HTERT-HM (cell line): ENCODE data around the genes CCDC141, DUSP19 and NUP35.

GRCh38 chr2:178767833-178768592 is 39.2 kb downstream of the TTN start:
- RRBS, result no CpG with 5 or more reads among the region's 8 CpGs

- RRBS, result 33% methylated on average over 3 of the region's 22 CpGs
These were observed 31.3 kb downstream of the TTN start for GRCh38 chr2:178775506-178776768.

GRCh38 chr2:178804082-178804324 is 3.2 kb downstream of the TTN start:
- RRBS, result no CpG with 5 or more reads among the region's 2 CpGs

- RRBS, result no CpG with 5 or more reads among the region's 10 CpGs
These were observed 67.5 kb upstream of the TTN start for GRCh38 chr2:178874487-178875342.

- RRBS, result no CpG with 5 or more reads among the region's 16 CpGs
These were observed at the start of gene CCDC141 for GRCh38 chr2:179049001-179050406. CCDC141 (minus strand) TSS chr2:179050137.

GRCh38 chr2:179123658-179123975 is 73.7 kb upstream of the CCDC141 start:
- RRBS, result no CpG with 5 or more reads among the region's 3 CpGs

- RRBS, result no CpG with 5 or more reads among the region's 7 CpGs
These were observed 74.7 kb upstream of the CCDC141 start for GRCh38 chr2:179124290-179125291.

GRCh38 chr2:179263112-179263355 is 1.6 kb downstream of the SESTD1 start:
- RRBS, result no CpG with 5 or more reads among the region's 3 CpGs

DNA sequence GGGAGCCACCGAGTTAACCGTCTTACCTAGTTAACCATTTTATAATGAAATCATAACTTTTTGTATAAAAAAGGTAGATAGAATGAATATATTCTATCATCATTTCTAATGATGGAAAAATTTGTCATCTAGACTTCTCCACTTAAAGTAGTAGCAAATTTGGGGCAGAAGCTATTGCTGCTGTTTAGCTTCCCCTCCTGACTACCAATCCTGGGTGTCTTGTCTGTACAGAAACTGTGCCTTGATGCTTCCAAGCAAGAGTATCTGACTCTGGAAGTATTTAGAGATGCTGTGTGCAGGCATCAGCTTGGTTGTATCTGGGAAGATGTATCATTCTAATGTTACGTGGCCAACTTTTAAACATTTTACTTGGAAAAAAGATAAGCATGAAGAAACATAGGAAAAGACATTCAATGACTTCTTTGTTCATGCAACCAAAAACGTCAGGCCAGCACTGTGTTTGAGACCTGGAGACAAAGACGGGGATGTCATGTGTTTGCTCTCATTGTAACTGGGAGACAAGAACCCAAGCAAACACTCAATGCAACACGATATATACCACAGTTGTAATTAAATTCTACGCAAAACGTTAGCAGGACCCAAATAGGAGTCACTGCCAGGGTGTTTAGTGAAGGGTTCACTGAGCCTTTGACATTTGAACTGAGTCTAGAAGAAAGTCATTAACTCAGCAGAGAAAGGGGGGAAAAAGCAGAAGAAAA is 8.8 kb upstream of the SESTD1 start:
- RRBS, result no CpG with 5 or more reads among the region's 8 CpGs

DNA sequence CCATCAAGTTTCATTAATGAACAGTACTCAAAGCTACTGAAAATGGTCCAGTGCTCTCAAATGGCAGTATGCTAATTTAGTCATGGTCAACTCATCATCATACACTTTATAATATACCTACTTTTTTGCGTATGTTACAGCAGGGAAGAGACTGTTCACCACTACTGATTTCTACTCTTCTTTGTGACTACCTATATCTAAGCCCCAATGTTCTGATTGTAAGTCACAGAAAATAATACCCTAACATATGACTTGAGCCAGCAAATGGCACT is 267.2 kb downstream of the ZNF385B start:
- RRBS, result no CpG with 5 or more reads among the region's 1 CpG

- RRBS, result no CpG with 5 or more reads among the region's 3 CpGs
These were observed 232.2 kb upstream of the ITGA4 start for GRCh38 chr2:181224962-181225322.

- RRBS, result no CpG with 5 or more reads among the region's 4 CpGs
These were observed 62.1 kb upstream of the ITGA4 start for GRCh38 chr2:181395080-181395472.

- RRBS, result 2% methylated on average over 36 of the region's 105 CpGs
These were observed 3.7 kb upstream of the NEUROD1 start for GRCh38 chr2:181683484-181684887.

DNA sequence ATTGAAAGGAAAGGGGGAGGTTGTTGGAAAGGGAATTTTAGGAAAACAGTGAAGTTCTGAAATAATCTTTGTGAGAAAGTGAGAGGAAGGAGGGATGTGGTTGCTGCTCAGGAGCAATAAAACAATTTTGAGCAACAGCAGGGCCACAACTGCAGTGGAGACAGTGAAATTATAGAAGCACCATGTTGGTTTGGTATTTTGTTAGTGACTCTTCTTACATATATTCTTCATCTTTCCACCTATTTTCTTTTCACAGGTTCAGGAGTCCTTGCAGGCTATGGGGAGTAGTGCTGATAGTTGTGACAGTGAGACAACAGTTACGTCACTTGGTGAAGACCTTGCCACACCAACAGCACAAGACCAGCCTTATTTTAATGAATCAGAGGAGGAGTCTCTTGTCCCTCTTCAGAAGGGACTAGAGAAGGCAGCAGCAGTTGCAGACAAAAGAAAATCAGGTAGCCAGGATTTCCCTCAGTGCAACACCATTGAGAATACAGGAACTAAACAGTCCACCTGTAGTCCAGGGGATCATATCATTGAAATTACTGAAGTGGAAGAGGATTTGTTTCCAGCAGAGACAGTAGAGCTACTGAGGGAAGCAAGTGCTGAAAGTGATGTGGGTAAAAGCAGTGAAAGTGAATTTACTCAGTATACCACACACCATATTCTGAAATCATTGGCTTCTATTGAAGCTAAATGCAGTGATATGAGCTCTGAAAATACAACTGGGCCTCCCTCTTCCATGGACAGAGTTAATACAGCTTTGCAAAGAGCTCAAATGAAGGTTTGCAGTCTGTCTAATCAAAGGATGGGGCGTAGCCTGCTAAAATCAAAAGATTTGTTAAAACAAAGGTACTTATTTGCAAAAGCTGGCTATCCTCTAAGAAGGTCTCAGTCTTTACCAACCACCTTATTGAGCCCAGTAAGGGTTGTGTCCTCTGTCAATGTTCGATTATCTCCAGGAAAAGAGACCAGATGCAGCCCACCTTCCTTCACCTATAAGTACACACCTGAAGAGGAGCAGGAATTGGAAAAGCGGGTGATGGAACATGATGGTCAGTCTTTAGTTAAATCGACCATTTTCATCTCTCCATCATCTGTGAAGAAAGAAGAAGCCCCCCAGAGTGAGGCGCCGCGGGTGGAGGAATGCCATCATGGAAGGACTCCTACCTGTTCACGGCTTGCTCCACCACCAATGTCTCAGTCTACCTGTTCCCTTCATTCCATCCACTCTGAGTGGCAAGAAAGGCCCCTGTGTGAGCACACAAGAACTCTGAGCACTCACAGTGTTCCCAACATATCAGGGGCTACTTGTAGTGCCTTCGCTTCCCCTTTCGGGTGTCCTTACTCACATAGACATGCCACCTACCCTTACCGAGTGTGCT is 23.9 kb downstream of the ITPRID2 start:
- RRBS, result no CpG with 5 or more reads among the region's 12 CpGs

- RRBS, result no CpG with 5 or more reads among the region's 3 CpGs
These were observed 41.9 kb upstream of the PPP1R1C start for GRCh38 chr2:181943673-181944188.

- RRBS, result no CpG with 5 or more reads among the region's 1 CpG
These were observed 46.4 kb upstream of the FRZB start for GRCh38 chr2:182912825-182913233.

GRCh38 chr2:183078569-183079458 is at the start of gene DUSP19:
DUSP19 (plus strand) TSS chr2:183078747.
- RRBS, result no CpG with 5 or more reads among the region's 23 CpGs

- RRBS, result no CpG with 5 or more reads among the region's 5 CpGs
These were observed 10.8 kb downstream of the DUSP19 start for GRCh38 chr2:183089223-183089844.

DNA sequence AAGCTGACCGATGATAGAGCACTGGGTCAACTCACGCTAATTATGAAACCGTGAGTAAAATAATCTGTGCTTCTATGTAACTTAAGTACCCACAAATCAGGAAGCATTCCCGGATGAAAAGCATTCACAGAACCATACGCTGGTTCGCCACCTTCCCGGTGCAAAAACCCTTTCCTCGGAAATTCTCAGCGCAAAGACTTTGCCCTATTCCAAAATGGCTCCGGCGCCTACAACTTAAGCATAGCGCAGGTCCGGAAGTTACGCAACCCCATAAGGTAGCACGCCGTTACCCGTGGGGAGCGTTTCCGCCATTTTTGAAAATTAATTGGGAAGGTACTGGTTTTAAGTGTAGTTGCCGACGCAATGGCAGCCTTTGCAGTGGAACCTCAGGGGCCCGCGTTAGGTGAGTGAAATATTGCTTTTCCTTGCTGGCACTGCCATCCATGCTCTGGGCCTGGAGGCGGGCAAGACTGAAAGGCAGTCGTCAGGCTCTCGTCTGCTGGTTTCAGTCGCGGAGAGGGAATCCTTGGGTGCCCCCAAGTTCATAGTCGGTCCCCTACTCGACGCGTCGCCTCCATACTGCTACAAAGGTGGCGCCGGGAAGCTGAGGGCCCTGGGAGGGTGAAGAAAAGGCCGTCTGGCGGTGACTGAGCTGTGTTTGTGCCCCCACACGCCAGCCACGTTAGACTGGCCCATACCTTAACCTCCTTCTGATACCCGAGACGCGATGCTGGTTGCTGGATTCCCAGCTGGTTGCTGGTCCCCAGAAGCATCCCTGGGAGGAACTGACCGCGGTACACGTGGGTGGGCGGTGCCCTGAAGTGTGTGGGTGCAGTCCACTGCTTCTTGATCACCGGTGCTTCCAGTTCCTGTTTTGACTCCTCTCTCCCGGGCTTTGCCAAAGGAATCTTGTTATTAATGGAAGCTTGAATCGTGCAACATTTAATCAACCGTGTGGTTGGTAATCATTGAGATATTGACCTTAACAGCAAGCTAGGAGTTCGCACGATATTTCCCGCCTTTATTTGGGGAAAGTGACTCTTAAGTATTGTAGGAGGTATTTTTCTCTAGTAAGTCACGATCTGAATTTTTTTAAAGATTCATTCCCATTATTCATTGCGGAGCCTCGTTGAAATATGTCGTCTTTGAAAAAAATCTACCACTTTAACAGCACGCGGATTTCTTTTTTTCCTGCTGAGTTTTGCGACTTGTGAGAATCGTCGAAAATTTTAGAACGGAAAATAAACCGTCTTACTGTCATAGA is at the start of gene NUP35:
NUP35 (plus strand) TSS at position 349 of the 1,264 bp plus-strand sequence.
- RRBS, result 2% methylated on average over 2 of the region's 64 CpGs